ENCODE measurements around a stretch of chr22.

GRCh38 chr22:21568982-21569190, 1.4 kb downstream of the UBE2L3 start:
CAGE:
- cytosol, long polyA minus RNA: no peak
- cytosol, long polyA plus RNA: no peak
- long polyA plus RNA: no peak
- nucleus, long polyA minus RNA: no peak
- nucleus, long polyA plus RNA: no peak

GRCh38 chr22:21628122-21628945, 1.5 kb downstream of the YDJC start:
CAGE:
- cytosol, long polyA minus RNA: no peak
- cytosol, long polyA plus RNA: no peak
- long polyA plus RNA: no peak
- nucleus, long polyA minus RNA: no peak
- nucleus, long polyA plus RNA: no peak

GRCh38 chr22:21758739-21759905, 23.5 kb upstream of the YPEL1 start:
CAGE:
- cytosol, long polyA minus RNA: no peak
- cytosol, long polyA plus RNA: no peak
- long polyA plus RNA: no peak
- nucleus, long polyA minus RNA: no peak
- nucleus, long polyA plus RNA: no peak

DNA sequence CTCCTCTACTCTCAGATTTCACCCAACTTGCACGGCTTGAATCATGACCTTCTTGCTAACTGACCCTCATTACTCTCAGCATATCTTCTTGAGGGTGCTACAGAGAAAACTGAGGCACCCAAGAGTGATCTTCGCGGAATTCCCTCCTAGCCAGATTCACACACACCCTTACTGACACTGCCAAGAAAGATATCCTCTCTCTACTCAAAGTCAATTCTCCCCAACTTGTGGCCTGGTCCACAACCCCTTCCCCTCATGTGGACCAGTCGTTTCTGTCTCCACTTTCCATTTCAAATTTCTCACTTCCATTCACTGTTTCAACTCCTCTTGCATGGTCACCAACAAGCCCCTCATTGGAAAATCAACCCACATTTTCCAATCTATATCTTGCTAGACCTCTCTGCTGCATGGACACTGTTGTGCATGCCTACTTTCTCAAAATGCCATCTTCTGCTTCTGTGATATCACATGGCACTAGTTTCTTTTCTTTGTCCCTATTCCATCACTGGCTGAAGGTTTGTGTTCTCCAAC, 41.4 kb upstream of the YPEL1 start:
CAGE:
- cytosol, long polyA minus RNA: no peak
- cytosol, long polyA plus RNA: no peak
- long polyA plus RNA: no peak
- nucleus, long polyA minus RNA: no peak
- nucleus, long polyA plus RNA: no peak

DNA sequence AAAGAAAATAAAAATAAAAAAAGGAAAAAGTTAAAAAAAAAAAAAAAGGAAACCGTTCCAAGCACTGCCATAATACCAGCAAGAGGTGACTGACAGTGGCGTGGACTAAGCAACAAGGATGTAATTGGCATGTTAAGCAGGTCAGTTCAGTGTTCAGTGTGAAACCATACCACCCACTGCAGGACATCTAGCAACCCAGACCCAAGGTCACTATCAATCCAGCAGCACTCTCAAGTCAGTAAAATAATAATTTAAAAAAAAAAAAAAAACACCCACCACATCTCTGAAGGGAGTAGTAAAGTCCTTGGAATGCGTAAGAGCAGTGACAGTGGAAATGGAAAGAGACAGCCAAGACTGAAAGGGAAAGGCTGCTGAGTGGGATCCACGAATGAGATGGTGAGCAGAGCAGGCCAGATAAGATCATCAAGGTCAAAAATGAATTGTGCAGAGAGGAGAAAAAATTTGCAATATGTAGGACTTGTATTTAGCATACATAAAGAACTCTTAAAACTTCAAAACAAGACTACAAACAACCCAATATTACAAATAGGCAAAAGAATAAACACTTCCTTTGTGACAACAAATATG, 43.4 kb downstream of the MAPK1 start:
CAGE:
- cytosol, long polyA minus RNA: no peak
- cytosol, long polyA plus RNA: no peak
- long polyA plus RNA: no peak
- nucleus, long polyA minus RNA: no peak
- nucleus, long polyA plus RNA: no peak

DNA sequence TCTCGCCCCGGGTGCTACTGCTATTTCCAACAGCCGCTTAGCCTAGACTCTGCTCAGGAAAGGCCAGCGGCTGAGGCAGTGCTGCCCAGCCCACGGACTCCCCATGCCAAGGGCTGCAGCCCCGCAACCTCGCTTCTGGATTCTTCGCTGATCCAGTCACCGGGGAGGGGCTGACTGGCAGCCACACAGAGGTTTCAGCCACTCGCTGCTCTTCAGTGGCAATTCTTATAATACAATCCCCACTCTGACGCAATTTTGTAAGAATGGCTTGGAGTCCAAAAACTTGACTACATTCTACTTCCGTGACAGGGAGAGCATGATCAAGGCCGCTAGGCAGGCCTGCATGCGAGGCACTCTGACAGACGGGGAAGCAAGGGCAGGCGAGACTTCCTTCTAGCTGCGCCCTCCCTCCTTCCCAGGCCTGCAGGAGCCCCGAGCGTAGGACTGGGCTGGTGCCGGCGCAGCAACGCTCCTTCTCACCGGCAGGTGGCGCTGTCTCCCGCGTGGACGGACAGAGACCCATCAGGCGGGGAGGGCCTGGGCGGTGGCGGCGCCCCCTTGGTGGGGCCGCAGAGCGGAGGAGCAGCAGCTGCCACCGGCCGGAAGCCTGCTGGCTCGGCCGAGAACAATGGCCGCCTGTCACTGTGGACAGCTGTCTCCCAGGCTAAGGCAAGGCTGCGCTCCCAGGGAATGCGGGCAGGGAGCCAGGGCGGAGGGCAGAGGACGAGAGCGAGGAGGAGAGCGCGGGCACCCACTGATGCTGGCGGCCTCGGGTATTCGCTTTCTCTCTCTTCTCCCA, 14.7 kb downstream of the PPM1F start:
CAGE:
- cytosol, long polyA minus RNA: no peak
- cytosol, long polyA plus RNA: no peak
- long polyA plus RNA: no peak
- nucleus, long polyA minus RNA: no peak
- nucleus, long polyA plus RNA: no peak

GRCh38 chr22:21938523-21939102, 14.0 kb downstream of the PPM1F start:
CAGE:
- cytosol, long polyA minus RNA: no peak
- cytosol, long polyA plus RNA: no peak
- long polyA plus RNA: no peak
- nucleus, long polyA minus RNA: no peak
- nucleus, long polyA plus RNA: no peak

CAGE:
- cytosol, long polyA minus RNA: no peak
- cytosol, long polyA plus RNA: no peak
- long polyA plus RNA: no peak
- nucleus, long polyA minus RNA: no peak
- nucleus, long polyA plus RNA: no peak
These were observed 691 bp downstream of the PPM1F start for GRCh38 chr22:21951678-21952636.

DNA sequence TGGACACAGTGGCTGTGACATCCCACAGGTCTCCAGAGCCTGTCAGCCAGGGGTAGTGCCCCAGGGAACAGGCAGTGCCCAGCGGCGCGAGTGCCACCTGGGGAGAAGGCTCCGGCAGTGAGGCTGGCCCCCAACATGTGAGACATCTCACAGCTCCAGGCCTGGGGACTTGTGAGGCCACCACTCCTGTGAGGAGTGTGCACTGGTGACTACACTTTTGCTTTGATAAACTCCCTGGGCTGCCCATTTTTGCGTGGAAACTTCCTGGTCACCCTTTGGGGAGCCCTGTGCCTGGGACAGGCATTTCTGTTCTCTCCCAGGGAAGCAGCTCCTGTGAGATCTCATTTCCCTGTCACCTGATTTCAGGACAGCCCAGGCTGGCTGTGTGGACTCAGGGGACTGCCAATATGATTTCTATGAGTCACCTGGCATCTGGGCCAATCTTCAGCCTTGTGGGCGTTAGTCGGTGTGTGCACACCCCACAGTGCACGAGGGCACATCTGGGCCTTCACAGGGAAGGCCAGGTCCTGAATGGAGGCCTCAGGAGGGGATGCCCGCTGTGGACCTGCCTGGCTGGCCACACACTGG, 9.1 kb upstream of the PPM1F start:
CAGE:
- cytosol, long polyA minus RNA: no peak
- cytosol, long polyA plus RNA: no peak
- long polyA plus RNA: no peak
- nucleus, long polyA minus RNA: no peak
- nucleus, long polyA plus RNA: no peak

GRCh38 chr22:22037245-22037787, 54.7 kb upstream of the TOP3B start:
CAGE:
- cytosol, long polyA minus RNA: no peak
- cytosol, long polyA plus RNA: no peak
- long polyA plus RNA: no peak
- nucleus, long polyA minus RNA: no peak
- nucleus, long polyA plus RNA: no peak

DNA sequence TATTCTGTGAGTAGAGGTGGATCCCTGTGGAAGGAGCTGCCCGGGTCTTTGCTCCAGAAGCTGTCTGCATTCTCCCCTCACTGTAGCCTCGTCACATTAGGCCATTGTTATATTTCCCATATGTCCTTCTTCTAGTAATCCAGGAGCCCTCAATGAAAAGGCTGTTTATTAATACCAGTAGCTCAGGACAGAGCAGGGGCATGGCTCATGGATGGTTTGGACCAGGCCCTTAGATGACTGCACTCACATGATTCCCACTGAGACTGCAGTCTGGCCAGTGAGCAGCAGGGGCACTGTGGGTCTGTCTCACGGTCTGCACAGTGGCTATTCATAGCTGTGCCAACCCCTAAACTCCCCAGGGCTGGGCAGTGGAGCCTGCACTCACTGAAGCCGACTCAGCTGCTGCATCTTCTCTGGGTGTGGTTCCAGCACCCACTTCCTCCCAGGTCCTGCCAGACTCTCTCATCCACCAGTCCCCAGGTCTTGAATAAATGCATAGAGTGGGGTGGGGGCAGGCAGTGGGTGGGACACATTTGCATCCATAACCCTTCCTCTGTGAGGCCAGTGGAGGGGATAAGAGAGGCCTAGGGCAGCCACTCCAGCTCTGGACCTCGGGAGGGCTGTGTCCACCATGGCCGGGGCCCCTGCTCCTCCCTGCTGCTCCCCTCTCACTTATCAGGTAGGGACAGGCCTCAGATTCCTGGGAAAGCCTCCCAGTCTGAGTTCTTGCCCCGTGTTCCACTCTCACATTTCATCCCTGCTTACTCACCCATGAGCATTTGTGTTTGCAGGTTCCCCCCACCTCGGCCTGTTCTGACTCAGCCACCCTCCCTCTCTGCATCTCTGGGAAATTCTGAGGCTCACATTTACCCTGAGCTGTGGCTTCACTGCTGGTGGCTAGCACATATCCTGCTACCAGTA, 128.5 kb upstream of the TOP3B start:
CAGE:
- cytosol, long polyA minus RNA: no peak
- cytosol, long polyA plus RNA: no peak
- long polyA plus RNA: no peak
- nucleus, long polyA minus RNA: no peak
- nucleus, long polyA plus RNA: no peak

CAGE:
- cytosol, long polyA minus RNA: no peak
- cytosol, long polyA plus RNA: no peak
- long polyA plus RNA: no peak
- nucleus, long polyA minus RNA: no peak
- nucleus, long polyA plus RNA: no peak
These were observed 47.1 kb downstream of the VPREB1 start for GRCh38 chr22:22291547-22292258.

DNA sequence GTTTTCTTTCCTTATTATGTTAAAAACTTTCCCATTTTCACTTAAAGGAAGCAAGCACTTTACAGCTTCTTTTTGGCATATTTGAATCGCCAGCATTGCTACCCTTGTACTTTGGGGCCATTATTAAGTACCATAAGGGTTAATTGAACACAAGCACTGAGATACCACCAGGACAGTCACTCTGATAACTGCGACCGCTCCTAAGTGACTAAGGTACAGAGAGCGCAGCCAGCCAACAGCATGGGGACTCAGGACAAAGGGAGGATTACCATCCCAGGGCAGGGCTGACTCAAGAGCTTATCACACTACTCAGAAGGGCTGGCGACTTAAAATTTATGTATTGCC, 559 bp downstream of the ZNF280A start:
CAGE:
- cytosol, long polyA minus RNA: no peak
- cytosol, long polyA plus RNA: no peak
- long polyA plus RNA: no peak
- nucleus, long polyA minus RNA: no peak
- nucleus, long polyA plus RNA: no peak

GRCh38 chr22:22553217-22553665, 5.8 kb downstream of the PRAME start:
CAGE:
- cytosol, long polyA minus RNA: no peak
- cytosol, long polyA plus RNA: no peak
- long polyA plus RNA: no peak
- nucleus, long polyA minus RNA: no peak
- nucleus, long polyA plus RNA: no peak

GRCh38 chr22:22711133-22711850, 66.9 kb downstream of the GGTLC2 start:
CAGE:
- cytosol, long polyA minus RNA: no peak
- cytosol, long polyA plus RNA: no peak
- long polyA plus RNA: no peak
- nucleus, long polyA minus RNA: no peak
- nucleus, long polyA plus RNA: no peak

DNA sequence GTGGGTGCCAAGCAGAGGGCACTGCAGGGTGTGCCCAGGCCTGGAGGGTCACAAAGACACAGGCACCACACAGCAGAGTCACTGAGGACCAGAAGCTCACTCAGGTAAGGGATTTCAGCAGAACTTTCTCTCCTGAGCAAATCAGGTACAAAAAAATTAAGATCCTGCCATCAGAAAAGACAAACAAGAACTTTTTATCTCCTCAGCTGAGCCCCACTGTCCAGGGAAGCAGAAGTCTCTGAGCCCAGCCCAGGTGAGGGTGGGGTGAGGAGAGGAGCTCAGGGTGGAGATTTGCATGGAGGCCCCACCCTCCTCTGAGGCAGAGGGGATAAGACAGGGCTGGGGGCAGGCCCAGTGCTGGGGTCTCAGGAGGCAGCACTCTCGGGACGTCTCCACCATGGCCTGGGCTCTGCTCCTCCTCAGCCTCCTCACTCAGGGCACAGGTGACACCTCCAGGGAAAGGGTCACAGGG, 95.4 kb upstream of the IGLL5 start:
CAGE:
- cytosol, long polyA minus RNA: no peak
- cytosol, long polyA plus RNA: no peak
- long polyA plus RNA: no peak
- nucleus, long polyA minus RNA: no peak
- nucleus, long polyA plus RNA: no peak

CAGE:
- cytosol, long polyA minus RNA: no peak
- cytosol, long polyA plus RNA: no peak
- long polyA plus RNA: no peak
- nucleus, long polyA minus RNA: no peak
- nucleus, long polyA plus RNA: no peak
These were observed 14.0 kb downstream of the IGLL5 start for GRCh38 chr22:22901493-22902072.

GRCh38 chr22:22927888-22928192, 40.2 kb downstream of the IGLL5 start:
CAGE:
- cytosol, long polyA minus RNA: no peak
- cytosol, long polyA plus RNA: no peak
- long polyA plus RNA: no peak
- nucleus, long polyA minus RNA: no peak
- nucleus, long polyA plus RNA: no peak

GRCh38 chr22:22931760-22932304, 44.2 kb downstream of the IGLL5 start:
CAGE:
- cytosol, long polyA minus RNA: no peak
- cytosol, long polyA plus RNA: no peak
- long polyA plus RNA: no peak
- nucleus, long polyA minus RNA: no peak
- nucleus, long polyA plus RNA: no peak

CAGE:
- cytosol, long polyA minus RNA: no peak
- cytosol, long polyA plus RNA: no peak
- long polyA plus RNA: no peak
- nucleus, long polyA minus RNA: no peak
- nucleus, long polyA plus RNA: no peak
These were observed 47.8 kb downstream of the IGLL5 start for GRCh38 chr22:22935035-22936215.

Data from keratinocyte (primary cell).